Amniotic epithelial cell (primary cell): ENCODE results near the genes CENPJ and AMER2.

GRCh38 chr13:24286107-24286642, 23.2 kb upstream of the C1QTNF9 start:
- RRBS = no CpG with 5 or more reads among the region's 16 CpGs

GRCh38 chr13:24506156-24506670, 6.4 kb downstream of the PARP4 start:
- RRBS = no CpG with 5 or more reads among the region's 15 CpGs

GRCh38 chr13:24618308-24619138, 61.7 kb upstream of the ATP12A start:
- RRBS = no CpG with 5 or more reads among the region's 17 CpGs

- RRBS = no CpG with 5 or more reads among the region's 7 CpGs
Measured at GRCh38 chr13:24630715-24631349, 49.4 kb upstream of the ATP12A start.

GRCh38 chr13:24670870-24671280, 9.3 kb upstream of the ATP12A start:
- RRBS = no CpG with 5 or more reads among the region's 6 CpGs

- RRBS = no CpG with 5 or more reads among the region's 4 CpGs
Measured at GRCh38 chr13:24683848-24684351, 3.7 kb downstream of the ATP12A start.

GRCh38 chr13:24764318-24764618, 299 bp downstream of the RNF17 start:
- RRBS = no CpG with 5 or more reads among the region's 14 CpGs

DNA sequence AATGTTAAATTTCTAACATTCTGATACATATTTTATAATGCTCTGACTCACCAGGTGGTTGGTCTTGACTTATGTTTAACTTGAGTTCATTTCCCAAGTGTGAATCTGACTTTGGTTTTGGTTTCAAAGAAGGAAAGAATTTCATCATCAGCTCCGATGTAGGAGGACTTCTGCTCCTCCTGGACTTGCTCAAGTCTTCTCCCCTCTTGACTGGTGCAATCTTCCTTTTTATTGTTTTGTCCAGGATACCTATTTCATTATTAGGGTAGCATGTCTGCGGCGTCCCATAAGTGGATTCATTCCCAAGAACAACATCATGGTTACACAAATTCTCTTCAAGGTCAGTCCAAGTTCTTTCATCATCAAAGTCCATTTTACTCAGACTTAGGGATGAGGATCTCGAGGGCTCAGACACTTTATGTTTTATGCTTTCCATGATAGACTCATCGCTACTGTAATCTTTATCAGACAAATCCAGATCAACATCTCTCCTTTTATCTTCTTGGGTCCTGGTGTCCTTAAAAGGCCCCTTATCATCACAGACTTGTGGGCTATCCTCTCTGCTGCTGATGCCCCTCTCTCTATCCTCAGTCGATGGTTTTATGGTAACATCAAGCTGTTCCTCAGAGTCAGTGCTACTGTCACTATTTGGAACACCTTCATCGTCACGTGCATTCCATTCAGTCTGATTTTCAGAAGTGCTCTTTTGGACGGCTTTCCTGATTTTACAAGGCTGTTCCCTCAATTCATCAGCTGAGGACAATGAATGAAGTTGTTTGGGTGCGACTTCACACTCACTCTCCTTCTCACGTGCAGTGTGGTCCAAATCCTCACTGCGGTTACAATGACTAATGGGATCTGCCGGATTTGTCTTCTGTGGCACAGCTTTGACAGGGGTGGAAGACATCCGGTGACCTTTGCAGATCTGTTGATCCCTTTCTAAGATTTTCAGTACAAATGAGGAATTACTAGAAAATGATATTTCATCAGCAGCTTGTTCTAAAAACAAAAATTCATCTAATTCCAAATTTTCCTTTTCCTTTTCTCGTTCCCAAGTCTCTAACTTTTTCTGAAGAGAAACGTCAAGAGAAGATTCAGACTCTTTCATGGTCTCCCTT, 17.0 kb downstream of the CENPJ start:
- RRBS = no CpG with 5 or more reads among the region's 16 CpGs

- RRBS = 2% methylated on average over 32 of the region's 87 CpGs
Measured at GRCh38 chr13:24922149-24923256, at the start of gene CENPJ. Gene CENPJ, minus strand, starts transcription at chr13:24922861.

DNA sequence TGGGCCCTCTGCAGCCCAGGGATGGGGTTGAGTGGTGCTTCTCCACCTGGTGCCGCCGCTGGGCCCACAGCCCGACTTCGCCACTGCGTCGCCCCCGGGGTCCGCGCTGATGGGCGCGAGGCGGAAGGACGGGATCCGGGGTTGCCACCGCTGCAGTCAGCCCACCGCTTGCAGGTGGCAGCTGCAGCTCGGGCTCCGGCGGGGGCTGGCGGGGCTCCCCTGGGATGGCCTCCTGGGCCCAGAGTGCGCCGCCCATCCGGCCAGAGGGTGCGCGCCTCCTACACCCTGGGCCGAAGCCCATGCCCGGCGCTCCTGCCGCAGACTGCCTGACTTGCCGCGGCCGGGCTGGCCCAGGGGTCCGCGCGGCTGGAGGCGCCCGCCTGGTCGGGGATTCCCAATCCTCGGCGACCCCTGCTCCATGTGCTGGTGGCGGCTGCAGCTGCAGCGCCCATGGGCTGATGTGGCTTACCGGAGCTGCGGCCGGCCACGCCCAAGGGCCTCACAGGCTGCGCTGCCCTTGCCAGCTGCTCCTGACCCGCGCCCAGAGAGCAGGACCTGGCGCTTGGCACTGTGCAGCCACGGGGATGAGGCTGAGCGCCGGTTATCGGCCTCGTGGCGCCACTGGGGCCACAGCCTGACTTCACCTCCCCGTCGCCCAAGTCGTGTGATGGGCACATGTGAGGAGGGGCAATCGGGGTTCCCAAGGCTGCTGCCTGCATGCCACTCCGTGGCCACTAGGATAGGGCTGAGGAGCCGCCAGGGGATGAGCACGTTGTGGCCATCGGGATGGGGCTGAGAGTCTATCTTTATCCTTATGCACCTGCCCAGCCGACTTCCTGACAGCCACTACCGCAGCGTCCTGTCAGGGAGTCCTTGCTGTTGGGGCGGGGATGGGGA, 77.4 kb upstream of the PABPC3 start:
- RRBS = 7% methylated on average over 5 of the region's 68 CpGs

DNA sequence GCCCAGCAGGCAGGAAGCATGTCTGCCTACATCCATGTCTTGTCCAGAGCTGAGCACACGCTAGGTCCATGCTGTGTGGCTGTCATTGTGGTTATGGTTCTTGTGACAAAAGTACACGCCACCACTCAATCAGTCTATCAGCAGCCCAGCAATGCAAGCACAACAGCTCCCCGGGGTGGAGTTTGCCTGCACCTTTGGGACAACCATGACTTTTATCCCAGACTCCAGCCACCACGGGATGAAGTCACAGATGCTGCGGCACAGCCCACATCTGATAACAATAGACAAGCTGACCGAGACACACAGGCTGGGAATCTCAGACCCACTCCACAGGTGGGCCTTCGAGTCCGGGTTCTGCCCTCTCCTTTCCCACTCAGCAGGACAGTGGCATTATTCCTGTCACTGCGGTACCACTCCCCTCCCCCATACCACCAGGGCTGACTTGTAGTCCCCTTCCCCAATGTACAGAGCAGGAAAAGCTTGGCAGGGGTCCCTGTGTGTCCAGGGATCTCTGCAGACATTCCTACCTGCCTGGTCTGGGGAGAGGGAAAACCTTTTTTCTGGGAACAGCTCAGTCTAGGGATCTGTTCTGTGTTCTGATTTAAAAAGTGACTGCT, at the start of gene AMER2:
Gene AMER2, minus strand, starts transcription at position 188 of the 617 bp plus-strand sequence.
- RRBS = no CpG with 5 or more reads among the region's 9 CpGs

DNA sequence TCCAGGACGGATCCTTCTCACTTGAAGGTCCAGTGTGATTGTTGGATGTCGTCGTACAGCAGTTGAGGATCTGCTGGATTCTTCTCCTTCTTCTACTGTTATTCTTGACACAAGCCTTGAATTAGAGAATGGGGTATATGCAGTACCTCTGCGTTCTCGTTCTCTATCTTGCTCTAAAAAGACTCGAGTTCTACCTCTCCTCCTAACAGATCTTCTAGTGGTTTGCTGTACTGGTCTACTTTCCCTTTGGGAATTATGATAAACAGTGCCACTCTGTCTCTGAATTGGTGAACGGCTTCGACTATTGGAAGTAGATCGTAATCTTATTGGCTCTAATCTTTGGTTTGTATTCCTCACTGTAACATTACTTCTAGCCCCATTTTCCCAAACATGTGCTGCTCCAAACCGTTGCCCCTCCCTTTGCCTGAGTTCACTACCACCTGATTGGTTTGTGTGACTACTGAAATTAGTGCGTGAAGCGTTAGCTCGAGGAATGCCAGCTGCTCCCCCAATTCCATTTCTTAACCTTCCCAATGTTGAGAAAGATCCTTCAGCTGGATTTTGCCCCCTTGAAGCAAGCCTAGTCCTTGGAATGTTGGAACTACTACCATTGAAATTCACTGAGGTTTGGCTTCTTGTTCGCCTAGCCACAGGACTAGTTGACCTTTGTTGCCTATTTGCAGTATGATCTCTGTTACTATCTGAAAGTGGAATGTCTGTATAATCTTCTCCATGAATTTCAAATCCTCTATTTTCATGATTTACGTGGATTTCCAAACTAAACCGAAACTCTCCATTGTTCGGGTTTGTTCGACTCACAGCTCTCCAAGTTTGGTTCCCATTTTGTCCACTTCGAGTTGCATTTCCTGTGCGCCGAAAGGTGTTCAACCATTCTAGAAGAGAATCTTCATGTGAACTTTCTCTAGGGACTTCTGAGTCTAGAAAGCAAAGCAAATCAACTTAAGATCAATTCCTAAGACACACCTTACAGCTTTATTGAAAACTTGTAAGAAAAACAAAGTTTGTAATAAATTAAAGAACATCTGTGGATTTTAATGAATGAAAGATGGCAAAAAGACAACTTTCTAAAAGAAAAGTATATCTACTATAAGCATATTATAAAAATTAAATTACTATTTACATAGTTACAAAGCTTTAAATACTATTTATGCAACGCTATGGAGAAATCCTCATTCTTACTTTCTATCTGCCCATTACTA, 7.0 kb downstream of the RNF6 start:
- RRBS = no CpG with 5 or more reads among the region's 22 CpGs

DNA sequence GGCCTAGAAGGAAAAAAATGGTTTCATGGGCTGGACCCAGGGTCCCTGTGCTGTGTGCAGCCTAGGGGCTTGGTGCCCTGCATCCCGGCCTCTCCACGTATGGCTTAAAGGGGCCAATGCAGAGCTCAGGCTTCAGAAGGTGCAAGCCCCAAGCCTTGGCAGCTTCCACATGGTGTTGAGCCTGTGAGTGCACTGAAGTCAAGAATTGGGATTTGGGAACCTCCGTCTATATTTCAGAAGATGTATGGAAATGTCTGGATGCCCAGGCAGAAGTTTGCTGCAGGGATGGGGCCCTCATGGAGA, 22.2 kb downstream of the GPR12 start:
- RRBS = no CpG with 5 or more reads among the region's 3 CpGs

DNA sequence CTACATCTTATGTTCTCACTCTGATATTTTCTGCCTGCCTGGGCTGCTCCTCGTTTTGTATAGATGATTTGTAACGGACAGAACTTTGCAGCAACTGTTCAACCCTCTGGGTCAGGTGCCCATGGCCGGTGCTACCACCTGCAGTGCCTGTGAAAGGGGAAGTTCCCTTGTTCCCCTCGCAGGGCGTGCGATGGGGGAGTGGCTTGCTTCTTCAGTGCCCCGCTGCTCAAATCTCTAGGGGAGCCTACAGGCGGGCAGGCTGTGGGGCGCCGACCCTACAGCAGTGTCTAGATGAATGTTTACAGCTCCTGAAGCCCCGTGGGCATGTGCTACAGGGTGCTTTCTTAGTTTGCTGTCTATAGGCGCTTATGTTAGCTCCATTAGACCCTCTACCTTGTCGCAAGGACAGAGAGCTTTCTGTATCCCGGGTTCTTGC, 24.7 kb upstream of the GPR12 start:
- RRBS = no CpG with 5 or more reads among the region's 14 CpGs

GRCh38 chr13:26954635-26955509, 194.3 kb upstream of the GPR12 start:
- RRBS = no CpG with 5 or more reads among the region's 13 CpGs

DNA sequence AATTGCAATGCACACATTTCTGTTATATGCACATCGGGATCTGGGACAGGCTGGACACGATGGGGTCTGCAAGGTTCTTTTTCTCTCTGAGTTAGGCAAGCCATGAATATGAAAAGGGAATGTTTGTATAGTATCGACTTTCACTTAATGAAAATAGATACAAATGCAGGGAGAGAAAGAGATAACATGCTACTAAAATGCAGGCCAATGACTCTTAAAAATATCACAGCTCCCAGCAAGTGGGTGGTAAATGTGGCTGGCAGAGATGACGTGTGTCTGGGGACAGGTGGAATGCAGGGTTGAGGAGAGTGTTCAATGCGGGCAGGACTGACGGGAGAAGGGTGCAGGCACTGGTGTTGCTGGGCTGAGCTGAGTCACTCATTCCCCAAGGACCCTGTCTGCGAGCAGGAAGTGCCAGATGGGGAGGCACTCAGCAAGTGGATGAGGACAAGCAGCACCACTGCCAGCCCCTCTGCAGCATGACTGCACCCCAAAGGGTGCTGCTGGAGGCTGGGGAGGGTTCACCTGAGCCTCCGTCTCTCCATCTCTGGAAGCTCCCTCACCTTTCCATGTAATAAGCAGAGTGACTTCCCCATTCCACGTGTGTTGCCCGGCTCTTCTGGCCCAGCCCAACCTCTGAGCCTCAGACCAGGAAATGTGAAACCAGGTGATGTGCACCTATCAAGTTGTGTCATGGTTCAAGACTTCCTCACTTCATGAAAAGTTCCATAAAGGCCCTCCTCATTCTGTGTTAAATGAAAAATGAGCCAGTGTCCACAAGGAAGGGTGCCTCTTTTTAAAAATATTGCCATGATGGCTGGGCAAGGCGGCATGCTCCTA, 204.2 kb upstream of the GPR12 start:
- RRBS = no CpG with 5 or more reads among the region's 11 CpGs

DNA sequence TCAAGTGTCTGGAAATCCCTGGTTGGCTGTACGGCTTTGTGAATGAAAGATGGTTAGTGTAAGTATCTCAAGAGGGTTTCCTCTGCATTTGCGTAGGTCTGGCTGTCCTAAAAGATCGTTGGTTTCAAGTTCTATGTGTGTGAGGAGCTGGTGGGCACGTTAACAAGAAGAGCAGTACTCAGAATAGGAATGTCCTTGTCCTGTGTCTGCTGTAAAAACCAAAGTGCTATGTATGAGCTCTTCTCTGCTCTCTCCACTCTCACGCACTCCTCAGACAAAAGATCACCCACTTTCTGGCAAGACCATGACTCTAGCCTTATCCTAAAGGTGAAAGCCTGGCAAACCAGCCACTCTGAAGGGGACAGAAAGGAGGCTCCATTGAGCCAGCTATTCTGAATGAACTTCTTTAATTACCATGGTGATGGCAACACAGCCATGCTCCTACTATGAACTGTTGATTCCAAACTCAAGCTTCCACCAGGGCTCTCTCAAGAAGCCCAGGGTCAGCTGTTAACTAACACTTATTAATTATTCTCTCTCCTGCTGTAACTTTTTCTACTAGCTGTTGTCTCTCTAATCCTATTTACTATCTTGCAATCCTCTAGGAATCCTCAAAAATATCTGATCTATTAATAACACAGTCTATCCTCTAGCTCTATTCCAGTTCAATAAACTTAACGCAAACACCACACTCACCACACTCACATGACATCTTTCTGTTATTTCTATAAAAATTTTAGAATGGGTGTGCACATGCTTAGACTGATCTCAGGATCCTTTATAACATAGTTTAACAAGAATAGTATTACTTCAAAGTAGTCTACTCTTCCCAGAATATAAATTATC, 38.8 kb downstream of the USP12 start:
- RRBS = no CpG with 5 or more reads among the region's 6 CpGs

DNA sequence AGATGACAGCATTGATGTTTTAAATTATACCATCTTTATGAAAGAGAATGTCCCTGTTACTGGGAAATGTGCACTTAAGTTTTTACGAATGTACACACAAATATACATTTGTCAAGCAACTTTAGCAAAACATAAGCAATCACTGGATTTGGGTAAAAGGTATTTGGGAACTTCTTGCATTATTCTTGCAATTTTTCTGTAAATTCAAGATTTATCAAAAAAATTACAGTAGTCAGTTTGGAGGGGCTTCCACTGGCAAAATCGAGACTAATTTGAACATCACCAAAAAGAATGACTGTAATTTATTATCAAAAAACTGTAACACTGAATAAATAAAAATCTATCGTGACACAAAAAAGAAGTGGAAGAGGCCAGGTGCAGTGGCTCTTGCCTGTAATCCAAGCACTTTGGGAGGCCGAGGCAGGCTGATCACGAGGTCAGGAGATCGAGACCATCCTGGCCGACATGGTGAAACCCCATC, 29.1 kb downstream of the USP12 start:
- RRBS = no CpG with 5 or more reads among the region's 7 CpGs

GRCh38 chr13:27161799-27162363, 9.7 kb downstream of the USP12 start:
- RRBS = no CpG with 5 or more reads among the region's 7 CpGs

- RRBS = no CpG with 5 or more reads among the region's 12 CpGs
Measured at GRCh38 chr13:27169222-27170088, 2.2 kb downstream of the USP12 start.